Ovary (tissue), 7 donors: ENCODE data around the gene SOX6.

DNA sequence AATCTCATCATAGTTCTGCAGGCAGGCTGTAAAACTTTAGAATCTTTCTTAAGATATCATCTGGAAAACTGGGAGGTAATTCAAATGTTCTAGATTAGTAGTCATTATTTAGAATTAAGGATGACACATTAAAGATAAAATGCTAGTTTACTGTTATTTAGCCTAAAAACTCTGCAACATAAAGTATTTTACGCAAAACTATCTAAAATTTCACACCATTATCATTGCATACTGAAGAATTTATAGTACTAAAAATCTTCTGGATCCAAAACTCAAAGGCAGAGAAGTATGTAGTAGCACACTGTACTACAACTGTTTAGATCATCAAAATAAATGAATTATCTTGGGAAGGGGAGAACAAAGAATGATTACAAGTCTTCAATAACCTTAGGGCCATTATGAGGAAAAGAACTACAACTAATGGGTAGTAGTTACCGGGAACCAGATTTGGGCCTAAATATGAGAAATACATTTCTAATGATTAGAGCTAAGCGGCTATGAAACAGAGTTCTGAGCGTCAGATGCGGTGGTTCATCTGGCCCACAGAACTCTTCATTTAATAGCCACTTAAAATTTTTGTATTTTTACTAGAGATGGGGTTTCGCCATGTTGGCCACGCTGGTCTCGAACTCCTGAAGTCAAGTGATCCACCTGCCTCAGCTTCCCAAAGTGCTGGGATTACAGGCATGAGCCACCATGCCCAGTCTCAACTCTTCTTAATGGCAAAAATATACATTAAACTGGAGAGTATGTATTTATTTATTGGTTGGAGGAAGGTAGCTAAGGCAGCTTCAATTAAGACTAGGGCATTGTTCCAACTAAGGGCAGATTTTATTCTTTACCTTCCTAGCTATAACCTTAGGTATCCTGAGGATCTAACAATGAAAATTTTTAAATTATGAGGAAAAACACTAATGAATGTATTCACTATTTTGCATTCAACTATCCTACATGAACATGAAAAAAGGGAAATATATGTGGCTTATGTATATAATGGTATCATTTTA, 4.3 kb downstream of the COPB1 start:
- PRO-cap, 7 experiments, result no peak in any of the 7 experiments
- RAMPAGE, long total RNA, 2 experiments, result no peak in any of the 2 experiments

DNA sequence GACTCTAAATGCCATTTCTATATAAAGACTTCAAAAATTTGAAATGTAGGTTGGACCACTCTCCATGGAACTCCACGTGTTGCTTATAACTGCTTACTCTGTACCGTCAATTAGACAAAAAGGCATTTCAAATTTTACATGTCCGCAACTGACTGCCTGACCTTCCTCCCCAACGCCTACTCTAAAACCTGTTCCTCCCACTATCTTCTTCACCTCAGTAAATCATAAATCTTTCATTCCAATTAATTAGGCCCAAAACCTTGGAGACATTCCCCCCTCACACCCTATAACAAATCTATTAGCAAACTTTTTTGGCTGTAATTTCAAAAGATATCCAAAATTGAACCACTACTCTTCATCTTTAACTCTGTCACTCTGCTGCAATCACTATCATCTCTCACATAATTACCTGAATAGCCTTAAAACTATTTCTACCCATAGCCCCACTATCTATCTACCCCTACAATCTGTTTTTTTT, 9.5 kb upstream of the COPB1 start:
- PRO-cap, 7 experiments, result no peak in any of the 7 experiments
- RAMPAGE, long total RNA, 2 experiments, result no peak in any of the 2 experiments

DNA sequence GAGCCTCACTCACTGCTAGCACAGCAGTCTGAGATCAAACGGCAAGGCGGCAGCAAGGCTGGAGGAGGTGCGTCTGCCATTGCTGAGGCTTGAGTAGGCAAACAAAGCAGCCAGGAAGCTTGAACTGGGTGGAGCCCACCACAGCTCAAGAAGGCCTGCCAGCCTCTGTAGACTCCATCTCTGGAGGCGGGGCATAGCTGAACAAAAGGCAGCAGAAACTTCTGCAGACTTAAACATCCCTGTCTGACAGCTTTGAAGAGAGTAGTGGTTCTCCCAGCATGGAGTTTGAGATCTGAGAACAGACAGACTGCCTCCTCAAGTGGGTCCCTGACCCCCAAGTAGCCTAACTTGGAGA, 49.4 kb upstream of the PSMA1 start:
- PRO-cap, 7 experiments, result no peak in any of the 7 experiments
- RAMPAGE, long total RNA, 2 experiments, result no peak in any of the 2 experiments

- PRO-cap, 7 experiments, result no peak in any of the 7 experiments
- RAMPAGE, long total RNA, 2 experiments, result no peak in any of the 2 experiments
Measured at GRCh38 chr11:14625384-14626362, 17.9 kb upstream of the PDE3B start.

DNA sequence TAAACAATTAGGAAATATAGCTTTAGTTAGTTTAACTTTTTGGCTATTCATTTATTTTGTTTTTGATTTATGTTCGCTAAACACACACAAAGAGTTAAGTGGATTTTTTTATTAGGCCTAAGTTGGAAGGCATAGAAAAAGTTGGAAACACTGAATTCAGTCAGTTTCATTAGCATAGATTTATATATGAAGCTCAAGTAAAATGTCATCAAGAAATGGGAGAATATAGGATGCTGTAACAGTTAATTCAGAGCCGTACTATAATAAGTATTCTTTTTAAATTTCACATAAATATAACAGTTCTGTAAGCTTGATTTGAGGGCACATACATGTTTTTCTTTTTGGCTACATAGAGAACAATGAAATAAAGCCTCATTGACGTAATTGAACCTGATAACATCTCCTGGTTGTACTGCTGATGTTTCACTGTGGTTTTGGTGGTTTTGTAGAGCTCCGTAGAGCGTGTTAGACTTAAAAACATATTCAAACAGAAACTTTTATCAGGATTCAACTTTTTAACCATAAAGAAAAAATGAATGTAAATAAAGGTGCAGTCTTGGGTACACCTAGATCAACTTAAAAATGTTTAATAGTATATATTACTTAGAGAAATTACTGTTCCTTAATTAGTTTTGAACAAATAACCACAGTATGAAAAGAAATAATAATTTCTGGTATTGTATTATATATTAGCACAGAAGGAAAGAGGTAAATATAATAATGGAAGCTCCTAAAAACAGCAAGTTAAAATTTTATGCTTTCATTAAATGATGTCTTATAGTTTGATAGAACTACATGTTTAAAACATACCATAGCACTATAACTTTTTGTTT, 121.6 kb downstream of the PDE3B start:
- PRO-cap, 7 experiments, result no peak in any of the 7 experiments
- RAMPAGE, long total RNA, 2 experiments, result no peak in any of the 2 experiments

DNA sequence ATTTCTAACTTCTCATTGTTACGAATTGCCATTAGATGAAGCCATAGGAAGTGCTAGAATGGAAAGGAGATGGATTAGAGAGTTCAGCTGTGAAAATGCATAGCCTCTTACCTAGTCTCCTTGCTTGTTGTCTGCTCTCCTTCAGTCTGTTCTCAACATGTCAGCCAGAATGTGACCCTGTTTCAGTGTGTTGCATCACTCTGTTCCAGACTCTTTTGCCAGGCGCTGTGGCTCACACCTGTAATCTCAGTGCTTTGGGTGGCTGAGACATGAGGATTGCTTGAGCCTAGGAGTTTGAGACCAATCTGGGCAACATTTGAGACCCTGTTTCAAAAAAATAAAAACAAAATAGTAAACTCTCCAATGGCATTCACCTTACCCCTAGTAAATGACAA, 39.5 kb downstream of the CYP2R1 start:
- PRO-cap, 7 experiments, result no peak in any of the 7 experiments
- RAMPAGE, long total RNA, 2 experiments, result no peak in any of the 2 experiments

DNA sequence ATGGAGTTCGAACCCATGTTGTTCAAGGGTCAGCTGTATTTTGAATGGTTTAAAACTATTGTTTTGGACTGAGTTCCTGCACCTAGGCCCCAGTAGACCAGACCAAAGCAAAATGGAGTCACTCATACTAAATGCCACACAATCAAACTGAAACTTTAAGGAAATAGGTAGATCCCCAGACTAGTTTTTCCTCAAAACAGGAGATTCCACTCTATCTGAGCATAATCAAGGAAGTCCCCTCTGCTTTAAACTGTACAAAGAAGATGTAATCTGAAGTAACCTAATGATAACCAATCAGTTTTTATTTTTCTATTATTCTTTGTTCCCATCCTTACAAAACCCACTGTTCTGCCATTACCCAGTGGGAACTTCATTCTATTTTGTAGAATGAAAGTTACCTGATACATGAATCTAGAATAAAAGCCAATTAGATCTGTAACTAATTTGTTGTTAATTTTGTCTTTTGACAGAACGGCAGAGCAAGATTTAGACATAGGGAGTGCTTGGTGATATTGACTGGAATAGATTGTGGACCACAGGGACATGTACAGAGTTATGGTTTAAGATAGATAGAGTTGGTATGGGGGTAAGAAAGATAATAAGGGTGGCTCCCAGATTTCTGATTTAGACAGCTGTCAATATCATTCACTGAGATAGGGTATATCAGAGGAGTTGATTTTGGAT, 19.0 kb downstream of the CYP2R1 start:
- PRO-cap, 7 experiments, result no peak in any of the 7 experiments
- RAMPAGE, long total RNA, 2 experiments, result no peak in any of the 2 experiments

DNA sequence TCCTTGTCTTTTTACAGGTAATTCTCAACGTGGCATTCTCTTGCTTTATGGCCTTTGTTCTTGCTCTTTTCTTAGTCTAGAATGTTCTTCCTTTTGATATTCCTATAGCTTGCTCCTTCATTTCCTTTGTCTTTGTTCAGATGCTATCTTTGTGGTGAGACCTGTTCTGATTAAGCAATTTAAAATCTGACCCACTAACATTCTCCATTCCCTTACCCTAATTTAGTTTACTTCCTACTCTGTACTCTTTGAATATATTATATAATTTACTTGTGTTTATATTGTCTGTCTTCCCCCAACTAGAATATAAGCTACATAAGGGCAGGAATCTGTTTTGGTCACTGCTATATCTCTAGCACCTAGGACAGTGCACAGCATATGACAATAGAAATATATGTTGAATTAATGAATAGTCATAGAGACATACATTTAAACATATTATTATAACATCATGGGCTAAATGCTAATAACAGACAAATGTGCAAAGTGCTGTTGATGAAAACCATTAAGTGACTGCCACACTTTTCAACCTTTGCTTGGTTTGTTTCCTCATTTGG, 4.0 kb downstream of the CYP2R1 start:
- PRO-cap, 7 experiments, result no peak in any of the 7 experiments
- RAMPAGE, long total RNA, 2 experiments, result no peak in any of the 2 experiments

DNA sequence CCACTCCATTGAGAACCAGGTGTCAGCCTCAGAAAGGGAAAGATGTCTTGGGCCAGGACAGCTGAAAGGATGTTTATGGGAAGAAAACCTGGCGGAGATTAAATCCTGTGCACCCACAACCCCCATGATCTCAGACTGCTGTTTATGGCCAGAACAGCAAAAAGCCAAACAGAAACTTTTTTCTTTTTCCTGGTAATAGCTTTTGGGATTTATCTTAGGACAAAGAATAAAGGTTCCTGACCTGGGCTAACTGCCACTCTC, 612.4 kb downstream of the INSC start:
- PRO-cap, 7 experiments, result no peak in any of the 7 experiments
- RAMPAGE, long total RNA, 2 experiments, result no peak in any of the 2 experiments

- PRO-cap, 7 experiments, result no peak in any of the 7 experiments
- RAMPAGE, long total RNA, 2 experiments, result no peak in any of the 2 experiments
Measured at GRCh38 chr11:15768093-15768655, 588.2 kb downstream of the SOX6 start.

DNA sequence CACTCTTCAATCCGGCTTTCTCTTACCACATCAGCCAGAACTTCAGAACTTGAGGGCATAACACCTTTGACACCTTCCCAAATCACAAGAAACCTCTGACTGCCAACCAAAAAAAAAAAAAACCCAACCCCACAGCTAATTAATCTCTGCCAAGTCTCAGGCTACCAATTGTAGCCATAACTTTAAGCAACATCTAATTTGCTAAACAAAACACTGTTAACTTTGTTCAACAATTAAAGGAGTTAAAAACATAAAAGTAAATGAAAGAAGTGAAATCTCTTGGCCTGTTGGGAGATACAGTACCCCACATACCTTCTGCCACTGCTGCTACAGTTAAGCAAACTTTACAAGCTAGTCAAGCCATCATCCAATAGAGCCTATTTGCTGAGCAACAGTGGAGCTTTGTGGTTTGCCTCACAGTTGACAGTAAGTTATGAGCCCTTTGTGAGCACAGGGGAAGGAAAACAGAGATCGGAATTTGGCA, at the start of gene SOX6:
Gene SOX6 (minus strand): TSS at position 435 of the 484 bp plus-strand sequence.
- PRO-cap, 7 experiments, result no peak in any of the 7 experiments
- RAMPAGE, long total RNA, 2 experiments, result no peak in any of the 2 experiments

- PRO-cap, 7 experiments, result peak in 7 of 7 experiments; most common plus-strand start chr11:16607957 (in 4); most common minus-strand start chr11:16607830 (in 6)
- RAMPAGE, long total RNA, 2 experiments, result start-site peak on the minus strand in 2 of 2 experiments, at chr11:16607296-16607835 at its widest, 15 to 28 reads per replicate
Measured at GRCh38 chr11:16607230-16608234, 130.9 kb upstream of the C11orf58 start.

GRCh38 chr11:16612066-16612434, 126.4 kb upstream of the C11orf58 start:
- PRO-cap, 7 experiments, result no peak in any of the 7 experiments
- RAMPAGE, long total RNA, 2 experiments, result start-site peak on the minus strand in 1 of 2 experiments, at chr11:16612087-16612148 at its widest, 16 reads per replicate

- PRO-cap, 7 experiments, result no peak in any of the 7 experiments
- RAMPAGE, long total RNA, 2 experiments, result no peak in any of the 2 experiments
Measured at GRCh38 chr11:16795139-16795675, 56.8 kb downstream of the C11orf58 start.

- PRO-cap, 7 experiments, result no peak in any of the 7 experiments
- RAMPAGE, long total RNA, 2 experiments, result no peak in any of the 2 experiments
Measured at GRCh38 chr11:16899851-16900123, 114.4 kb downstream of the PLEKHA7 start.

DNA sequence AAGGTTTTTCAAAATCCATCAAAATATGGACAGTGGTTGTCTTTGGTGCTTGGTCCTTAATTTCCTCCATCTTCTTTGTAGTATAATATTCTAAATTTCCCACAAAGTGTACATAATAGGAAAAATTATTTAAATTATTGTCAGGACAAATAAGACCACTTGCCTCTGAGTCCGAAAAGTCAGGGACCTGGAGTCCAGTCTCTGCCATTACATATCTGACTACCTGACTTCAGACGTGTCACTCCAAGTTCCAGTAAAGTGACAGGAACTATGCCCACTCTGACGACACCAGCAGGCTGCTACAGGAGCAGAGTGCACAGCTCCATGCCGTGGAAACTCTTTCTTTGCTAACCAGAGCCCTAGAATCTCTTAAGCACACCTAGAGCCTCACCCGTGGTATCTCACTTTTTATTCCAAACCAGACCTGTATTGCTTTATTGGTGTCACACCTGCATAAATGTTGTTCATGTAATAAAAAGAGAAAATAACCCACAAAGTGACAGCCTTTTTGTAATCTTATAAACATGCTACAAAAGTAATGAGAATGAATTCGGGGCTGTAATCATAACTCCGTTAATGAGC, 93.7 kb downstream of the PLEKHA7 start:
- PRO-cap, 7 experiments, result peak in 1 of 7 experiments; most common minus-strand start position 578 of the sequence (in 1)
- RAMPAGE, long total RNA, 2 experiments, result no peak in any of the 2 experiments

DNA sequence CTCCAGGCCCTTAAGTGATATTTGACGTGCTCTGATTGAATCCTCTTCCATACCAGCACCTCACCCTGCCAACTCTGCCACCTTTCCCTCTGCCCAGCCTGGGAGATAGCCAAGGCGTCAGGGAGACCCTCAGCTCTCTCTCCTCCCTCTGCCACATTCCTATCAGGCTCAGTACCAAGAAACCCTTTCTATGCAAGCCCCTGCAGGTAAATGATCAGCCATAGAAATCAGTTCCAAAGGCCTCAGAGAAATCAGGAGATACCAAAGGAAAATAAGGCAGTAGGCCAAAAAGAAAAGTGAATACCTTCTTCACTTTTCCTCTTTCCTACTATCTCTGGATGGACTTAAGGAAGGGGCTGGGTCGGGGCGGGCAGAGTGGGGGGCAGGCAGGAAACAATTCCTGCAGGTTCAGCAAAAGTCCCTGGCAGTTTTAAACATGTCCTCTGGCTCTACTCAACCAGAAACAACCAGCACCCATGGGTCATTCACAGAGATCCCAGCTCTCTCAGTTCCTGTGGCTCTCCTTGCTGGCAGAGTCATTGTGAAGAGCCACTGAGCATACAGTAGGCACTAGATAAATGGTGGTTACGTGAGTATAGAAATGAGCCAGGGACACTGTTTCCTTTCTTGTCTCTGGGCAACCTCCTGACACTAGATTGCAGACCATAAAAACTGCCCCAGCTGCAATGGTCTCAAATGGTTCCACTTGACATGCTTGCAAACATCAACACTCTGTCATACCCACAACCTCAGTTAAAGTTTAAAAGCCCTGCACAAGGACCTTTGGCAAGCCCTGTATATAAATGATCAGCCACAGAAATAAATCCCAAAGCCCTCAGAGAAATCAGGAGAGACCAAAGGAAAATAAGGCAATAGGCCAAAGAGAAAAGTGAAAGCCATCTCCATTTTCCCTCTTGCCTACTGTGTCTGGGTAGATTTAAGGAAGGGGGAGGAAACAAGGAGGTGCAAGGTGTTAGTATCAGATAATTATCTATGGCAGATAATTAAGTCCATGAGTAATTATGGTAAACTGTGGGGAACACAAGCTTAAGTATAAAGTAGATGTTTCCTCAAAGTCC, 20.9 kb downstream of the PLEKHA7 start:
- PRO-cap, 7 experiments, result no peak in any of the 7 experiments
- RAMPAGE, long total RNA, 2 experiments, result no peak in any of the 2 experiments

GRCh38 chr11:17011473-17012754, 2.3 kb downstream of the PLEKHA7 start:
- PRO-cap, 7 experiments, result no peak in any of the 7 experiments
- RAMPAGE, long total RNA, 2 experiments, result no peak in any of the 2 experiments

GRCh38 chr11:17015333-17015697, 1.1 kb upstream of the PLEKHA7 start:
- PRO-cap, 7 experiments, result no peak in any of the 7 experiments
- RAMPAGE, long total RNA, 2 experiments, result no peak in any of the 2 experiments

DNA sequence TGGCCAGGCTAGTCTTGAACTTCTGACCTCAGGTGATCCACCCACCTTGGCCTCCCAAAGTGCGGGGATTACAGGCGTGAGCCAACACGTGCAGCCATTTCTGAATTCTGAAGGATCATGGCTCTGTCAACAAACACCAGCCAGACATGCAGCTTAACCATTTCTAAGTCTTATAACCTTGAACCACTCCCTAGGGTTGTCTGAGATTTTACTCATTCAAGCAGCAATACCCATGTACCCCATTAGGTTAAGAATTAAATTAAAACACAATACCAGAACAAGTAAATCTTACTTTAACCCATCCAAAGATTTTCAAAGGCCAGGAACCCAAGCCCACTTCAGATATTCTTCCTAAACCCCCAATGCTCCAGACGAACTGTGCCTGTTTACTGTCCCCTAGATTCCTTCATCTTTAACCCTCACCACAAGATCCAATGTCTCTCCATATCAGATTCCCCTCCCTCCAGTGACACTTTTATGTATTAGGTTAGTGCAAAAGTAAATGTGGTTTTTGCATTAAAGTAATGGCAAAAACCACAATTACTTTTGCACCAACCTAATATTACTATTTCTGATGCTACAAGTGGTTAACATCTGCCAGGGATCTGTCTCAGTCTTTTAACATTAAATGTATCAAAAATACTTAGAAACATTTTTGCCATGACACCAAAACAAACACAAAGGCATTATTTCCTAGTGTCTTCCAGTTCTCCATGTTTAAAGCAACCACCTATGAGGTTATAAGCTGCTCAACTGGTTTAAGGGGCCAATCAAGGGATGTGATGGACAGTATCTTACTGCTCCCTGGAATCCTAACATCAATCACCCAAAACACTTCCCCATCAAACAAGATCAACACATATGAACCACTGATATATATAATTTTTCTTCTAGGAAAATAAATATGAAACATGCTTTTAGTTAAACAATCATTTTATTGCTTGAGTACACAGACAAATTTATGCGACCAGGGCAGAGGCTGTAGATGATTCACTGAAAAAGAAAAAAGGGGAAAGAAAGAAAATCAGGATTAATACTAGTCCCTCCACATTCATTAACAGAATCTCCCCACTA, 3.7 kb downstream of the RPS13 start:
- PRO-cap, 7 experiments, result no peak in any of the 7 experiments
- RAMPAGE, long total RNA, 2 experiments, result no peak in any of the 2 experiments